ENCODE measurements around a stretch of chr3.

DNA sequence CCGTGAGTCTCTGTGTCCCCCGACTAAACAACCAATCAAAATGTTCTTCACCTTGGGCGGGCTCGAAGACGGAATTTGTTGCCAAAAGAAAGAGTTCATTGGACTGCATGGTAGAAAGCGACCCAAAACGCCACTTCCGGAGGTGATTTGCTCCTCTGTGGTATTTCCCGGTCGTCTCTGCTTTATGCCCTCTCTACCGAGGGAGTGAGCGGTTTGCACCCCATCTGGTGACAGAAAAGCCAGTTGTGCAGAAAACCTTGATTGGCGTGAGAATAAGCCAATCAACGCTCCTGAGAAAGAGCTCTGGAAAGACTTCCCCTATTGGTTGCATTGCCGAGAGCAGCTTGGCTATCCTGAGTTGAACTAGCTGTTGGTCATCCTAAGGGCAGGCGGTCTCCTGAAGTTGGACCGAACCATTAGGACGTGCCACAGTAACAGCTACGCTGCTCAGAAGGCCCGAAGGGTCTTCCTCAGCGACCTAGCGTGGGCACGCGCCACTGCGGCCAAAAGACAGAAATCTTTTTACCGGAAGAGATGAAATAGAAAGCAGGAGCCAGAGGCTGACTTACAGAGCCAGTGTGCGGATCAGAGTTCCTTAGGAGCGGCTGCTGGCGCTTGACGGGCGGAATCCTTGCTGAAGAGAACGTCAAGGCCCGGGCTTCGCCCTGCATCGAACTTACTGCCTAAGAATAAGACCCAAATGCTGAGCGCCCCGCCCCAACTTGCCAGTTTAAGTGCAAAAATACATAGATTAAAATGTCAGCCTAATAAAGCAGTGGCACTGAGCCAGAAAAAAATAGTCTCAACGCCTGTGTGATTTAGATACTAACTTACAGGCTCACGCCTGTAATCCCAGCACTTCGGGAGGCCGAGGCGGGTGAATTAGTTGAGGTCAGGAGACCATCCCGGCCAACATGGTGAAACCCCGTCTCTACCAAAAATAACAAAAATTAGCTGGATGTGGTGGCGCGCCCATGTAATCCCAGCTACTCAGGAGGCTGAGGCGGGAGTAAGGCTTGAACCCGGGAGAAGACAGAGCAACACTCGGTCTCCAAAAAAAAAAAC is 827 bp upstream of the UBP1 start:
- PRO-cap: bidirectional peak, plus-strand start at position 361 of the sequence, minus-strand start outside the sequence; bidirectional peak, plus-strand start at position 576 of the sequence, minus-strand start at position 633 of the sequence

GRCh38 chr3:33816485-33817011 is 18.1 kb downstream of the PDCD6IP start:
- PRO-cap: no peak

GRCh38 chr3:33855091-33855307 is 56.6 kb downstream of the PDCD6IP start:
- PRO-cap: no peak

DNA sequence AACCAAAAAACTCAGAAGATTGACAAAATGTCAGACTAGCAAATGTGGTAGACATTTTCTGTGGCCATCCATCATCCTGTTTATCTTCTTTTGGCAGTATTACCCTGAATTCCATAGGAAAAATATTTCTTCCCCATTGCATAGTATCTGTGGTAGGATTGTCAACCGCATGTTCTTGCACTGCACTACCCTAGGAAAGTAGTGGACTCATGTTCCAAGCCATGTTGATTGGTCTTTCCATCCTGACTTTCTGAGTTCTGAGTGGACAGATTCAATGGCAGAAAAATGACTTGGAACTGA is 694.7 kb downstream of the PDCD6IP start:
- PRO-cap: no peak

DNA sequence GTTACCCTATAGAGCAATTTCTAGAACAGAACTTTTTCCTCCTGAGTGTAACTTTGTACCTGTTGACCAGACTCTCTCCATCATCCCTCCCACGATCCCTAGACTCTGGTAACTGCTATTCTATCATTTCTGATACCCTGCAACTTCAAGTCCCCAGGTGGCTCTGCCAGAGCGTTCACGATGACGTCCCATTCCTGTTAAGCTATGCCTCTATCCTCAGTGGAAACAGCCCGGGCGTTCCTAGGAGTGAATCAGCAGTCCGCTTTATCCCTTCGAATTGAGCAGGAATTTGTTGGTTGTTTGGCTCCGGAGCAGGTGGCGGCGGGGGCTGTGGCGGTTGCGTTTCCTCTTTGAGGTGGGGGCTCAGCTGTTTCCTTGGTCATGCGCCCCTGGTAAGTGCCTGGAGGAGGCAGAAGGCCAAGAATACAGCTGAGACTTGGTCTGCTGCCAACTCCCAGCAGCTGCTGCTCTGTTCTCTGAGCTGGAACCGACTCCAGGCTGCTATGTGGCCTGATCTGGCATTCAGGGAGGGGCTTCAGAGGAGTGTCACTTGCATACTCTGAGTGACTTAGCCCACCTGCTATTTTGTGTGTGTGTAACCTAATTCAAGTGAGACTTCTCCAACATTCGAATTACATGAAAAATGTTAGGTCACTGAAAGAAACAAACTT is 25.2 kb downstream of the ARPP21 start:
- PRO-cap: bidirectional peak, plus-strand start at position 228 of the sequence, minus-strand start at position 217 of the sequence; unidirectional peak, minus-strand start at position 398 of the sequence; unidirectional peak, minus-strand start at position 478 of the sequence

DNA sequence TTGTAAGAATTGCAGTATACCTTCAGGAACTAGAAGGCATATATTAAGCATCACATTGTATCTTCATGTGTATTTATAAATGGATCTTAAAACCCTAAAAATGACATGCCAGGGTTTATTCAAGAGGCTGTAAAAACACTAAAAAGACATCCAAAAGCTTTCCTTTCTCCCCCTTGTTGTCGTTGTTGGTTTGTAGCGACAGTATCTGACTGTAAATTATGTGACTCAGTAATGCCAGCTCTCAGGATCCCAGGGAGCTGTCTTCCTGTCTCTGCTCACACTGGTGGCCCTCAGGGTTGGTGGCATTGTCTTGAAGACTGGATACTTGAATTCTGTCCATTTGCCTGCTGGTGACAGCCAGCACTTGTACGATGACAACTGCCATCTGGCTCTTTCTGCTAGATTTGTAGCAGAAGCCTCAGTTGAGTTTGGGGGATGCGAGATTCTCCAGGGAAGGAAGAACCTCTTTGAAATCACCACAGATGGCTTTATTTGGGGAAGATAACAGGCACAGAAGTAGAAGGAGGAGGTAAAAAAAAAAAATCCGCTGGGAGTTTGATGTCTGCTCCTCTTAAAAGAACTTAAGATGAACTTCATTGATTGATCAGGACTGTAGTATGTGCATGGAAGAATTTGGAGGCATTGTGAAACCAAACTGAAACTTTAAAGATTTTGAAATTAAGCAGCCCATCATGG is 120.8 kb downstream of the ARPP21 start:
- PRO-cap: bidirectional peak, plus-strand start at position 421 of the sequence, minus-strand start at position 285 of the sequence

DNA sequence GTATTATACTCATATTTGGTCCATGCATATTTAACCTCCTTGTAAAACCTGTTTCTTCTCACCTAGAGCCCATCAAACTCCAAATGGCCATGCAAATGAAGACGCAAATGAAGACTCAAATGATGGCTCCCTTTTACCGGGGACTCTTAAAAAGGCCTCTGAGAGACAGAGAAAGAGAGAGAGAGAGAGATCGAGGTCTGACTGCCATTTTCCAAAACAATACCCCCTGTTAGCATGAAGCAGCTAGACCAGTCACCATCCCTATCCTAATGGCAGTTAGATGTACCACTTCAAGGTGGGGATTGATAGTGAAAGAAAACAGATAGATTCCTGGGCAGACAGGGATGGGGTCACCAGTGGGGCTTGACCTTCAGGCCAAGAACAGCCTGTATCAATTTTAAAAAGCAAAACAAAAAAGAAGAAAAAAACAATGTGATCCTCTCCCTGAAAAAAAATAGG is 243.9 kb upstream of the STAC start:
- PRO-cap: no peak

GRCh38 chr3:36432967-36433404 is 52.7 kb downstream of the STAC start:
- PRO-cap: unidirectional peak, minus-strand start at chr3:36433157

GRCh38 chr3:36954721-36955258 is 9.9 kb upstream of the TRANK1 start:
- PRO-cap: no peak

DNA sequence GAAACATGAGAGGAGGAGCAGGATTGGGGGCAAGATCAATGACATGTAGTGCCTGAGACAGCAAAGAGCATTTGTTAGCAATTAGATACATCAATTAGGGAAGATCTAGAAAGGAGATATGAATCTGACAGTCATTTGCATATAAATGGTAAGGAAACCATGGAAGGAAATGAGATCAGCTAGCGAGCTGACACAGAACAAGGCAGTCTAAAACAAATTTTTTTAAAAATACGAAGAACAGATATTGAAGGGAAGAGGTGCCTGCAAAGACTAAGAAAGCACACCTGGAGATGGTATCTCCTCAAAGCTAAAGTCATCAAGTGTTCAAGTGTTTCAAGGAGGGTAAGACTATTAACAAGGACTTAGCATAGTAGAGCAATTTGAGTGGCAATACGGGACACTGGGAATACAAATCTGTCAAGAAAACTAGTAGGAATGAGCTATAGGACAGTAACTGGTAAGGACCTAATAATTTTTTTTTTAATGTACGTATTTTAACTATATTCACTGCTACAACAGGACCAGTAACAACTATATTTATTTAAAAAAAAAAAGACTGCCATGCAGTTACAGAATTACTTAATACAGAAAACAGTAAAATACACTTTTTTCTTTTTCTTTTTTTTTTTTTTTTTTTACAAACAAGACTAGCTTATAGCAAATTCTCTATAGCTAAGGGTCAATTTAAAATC is 4.4 kb downstream of the EPM2AIP1 start:
- PRO-cap: bidirectional peak, plus-strand start at position 172 of the sequence, minus-strand start at position 73 of the sequence

- PRO-cap: no peak
These were observed 21.3 kb downstream of the MLH1 start for GRCh38 chr3:37014557-37014985.

DNA sequence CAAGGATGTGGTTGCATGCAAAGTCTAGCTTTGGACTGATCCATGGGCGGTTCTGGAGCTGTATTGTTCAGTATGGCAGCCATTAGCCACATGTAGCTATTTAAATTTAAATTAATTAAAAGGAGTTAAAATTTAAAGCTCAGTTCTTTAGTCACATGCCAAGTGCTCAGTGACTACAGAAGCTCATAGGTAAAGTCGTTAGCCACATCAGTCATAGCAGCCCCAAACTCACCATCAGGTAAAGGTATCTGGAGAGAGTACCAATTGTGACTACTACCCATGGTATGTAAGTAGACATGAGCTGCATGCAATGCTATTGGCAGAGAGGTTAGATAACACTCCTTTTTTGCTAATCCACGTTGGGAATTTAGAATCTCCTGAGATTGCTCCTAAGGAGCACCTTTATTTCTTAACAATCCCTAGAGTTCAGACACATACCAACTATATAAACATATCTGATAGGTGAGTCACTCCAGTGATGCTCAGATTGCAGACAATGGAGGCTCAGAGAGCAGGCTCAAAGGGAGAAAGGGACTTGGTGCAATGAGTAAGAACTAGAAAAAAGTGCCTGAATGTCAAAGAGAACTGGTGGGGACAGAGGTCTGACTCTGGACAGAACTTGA is 21.8 kb upstream of the GOLGA4 start:
- PRO-cap: unidirectional peak, plus-strand start at position 289 of the sequence

DNA sequence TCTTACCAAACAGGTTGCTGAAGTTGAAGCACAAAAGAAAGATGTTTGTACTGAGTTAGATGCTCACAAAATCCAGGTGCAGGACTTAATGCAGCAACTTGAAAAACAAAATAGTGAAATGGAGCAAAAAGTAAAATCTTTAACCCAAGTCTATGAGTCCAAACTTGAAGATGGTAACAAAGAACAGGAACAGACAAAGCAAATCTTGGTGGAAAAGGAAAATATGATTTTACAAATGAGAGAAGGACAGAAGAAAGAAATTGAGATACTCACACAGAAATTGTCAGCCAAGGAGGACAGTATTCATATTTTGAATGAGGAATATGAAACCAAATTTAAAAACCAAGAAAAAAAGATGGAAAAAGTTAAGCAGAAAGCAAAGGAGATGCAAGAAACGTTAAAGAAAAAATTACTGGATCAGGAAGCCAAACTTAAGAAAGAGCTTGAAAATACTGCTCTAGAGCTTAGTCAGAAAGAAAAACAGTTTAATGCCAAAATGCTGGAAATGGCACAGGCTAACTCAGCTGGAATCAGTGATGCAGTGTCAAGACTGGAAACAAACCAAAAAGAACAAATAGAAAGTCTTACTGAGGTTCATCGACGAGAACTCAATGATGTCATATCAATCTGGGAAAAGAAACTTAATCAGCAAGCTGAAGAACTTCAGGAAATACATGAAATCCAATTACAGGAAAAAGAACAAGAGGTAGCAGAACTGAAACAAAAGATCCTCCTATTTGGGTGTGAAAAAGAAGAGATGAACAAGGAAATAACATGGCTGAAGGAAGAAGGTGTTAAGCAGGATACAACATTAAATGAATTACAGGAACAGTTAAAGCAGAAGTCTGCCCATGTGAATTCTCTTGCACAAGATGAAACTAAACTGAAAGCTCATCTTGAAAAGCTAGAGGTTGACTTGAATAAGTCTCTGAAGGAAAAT is 81.6 kb downstream of the GOLGA4 start:
- PRO-cap: no peak

DNA sequence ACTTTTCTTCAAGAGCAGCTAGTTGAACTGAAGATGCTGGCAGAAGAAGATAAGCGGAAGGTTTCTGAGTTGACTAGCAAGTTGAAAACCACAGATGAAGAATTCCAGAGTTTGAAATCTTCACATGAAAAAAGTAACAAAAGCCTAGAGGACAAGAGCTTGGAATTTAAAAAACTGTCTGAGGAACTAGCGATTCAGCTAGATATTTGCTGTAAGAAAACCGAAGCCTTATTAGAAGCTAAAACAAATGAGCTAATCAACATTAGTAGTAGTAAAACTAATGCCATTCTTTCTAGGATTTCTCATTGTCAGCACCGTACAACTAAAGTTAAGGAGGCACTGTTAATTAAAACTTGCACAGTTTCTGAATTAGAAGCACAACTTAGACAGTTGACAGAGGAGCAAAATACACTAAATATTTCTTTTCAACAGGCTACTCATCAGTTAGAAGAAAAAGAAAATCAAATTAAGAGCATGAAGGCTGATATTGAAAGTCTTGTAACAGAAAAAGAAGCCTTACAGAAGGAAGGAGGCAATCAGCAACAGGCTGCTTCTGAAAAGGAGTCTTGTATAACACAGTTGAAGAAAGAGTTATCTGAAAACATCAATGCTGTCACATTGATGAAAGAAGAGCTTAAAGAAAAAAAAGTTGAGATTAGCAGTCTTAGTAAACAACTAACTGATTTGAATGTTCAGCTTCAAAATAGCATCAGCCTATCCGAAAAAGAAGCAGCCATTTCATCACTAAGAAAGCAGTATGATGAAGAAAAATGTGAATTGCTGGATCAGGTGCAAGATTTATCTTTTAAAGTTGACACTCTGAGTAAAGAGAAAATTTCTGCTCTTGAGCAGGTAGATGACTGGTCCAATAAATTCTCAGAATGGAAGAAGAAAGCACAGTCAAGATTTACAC is 82.5 kb downstream of the GOLGA4 start:
- PRO-cap: no peak

- PRO-cap: no peak
These were observed 101.5 kb downstream of the GOLGA4 start for GRCh38 chr3:37344568-37344901.

DNA sequence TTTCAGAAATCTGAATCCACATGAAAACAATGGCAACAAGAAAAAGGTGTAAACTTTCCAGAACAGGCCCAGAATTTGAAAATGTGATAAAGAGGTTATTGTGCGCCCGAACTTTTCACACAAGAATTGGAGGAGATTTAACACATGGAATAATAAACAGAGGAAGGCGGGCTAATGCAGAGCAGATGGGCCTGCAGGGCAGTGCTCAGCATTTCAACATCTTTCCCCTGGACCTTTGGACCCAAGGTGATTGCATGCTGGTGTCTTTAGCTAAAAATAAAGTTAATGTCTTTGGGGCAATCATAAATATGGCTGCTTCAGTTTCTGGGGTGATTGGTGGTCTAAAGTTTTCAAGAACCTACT is 34.7 kb upstream of the ITGA9 start:
- PRO-cap: no peak

DNA sequence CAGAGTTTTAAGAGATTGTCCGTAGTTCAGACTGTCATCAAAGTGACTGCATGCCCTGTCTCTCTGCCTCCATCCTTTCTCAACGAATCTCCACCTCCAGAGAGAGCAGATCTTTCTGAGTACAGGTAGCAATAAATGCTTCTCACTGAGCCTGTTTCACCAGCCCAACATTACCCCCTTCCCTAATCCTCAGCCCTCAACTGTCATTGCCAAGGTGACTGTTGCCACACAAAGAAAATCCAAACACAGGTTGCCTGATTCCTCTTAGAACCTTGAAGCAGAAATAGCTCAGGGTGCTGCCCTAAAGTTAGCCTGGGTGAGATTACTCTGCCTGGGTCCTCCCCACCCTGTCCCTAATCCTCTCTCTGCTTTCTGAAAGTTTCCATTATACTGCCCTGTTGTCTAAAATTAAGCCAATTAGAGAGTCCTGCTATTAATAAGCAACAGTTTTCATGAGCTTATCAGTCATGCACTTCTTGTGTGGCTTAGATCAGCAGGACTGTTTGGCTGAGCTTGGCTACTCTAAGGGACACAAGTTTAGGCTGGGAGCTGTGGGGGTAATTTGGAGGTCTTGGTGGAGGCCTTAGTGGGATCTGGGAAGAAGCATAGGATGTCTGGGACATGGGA is 57.0 kb downstream of the ITGA9 start:
- PRO-cap: no peak

GRCh38 chr3:37926673-37927180 is 63.9 kb upstream of the VILL start:
- PRO-cap: no peak

- PRO-cap: no peak
These were observed 54.3 kb upstream of the VILL start for GRCh38 chr3:37936212-37936715.

- PRO-cap: no peak
These were observed 15.5 kb downstream of the ACAA1 start for GRCh38 chr3:38121232-38122015.